Calu3 (cell line): ENCODE measurements around the gene DEPP1.

DNA sequence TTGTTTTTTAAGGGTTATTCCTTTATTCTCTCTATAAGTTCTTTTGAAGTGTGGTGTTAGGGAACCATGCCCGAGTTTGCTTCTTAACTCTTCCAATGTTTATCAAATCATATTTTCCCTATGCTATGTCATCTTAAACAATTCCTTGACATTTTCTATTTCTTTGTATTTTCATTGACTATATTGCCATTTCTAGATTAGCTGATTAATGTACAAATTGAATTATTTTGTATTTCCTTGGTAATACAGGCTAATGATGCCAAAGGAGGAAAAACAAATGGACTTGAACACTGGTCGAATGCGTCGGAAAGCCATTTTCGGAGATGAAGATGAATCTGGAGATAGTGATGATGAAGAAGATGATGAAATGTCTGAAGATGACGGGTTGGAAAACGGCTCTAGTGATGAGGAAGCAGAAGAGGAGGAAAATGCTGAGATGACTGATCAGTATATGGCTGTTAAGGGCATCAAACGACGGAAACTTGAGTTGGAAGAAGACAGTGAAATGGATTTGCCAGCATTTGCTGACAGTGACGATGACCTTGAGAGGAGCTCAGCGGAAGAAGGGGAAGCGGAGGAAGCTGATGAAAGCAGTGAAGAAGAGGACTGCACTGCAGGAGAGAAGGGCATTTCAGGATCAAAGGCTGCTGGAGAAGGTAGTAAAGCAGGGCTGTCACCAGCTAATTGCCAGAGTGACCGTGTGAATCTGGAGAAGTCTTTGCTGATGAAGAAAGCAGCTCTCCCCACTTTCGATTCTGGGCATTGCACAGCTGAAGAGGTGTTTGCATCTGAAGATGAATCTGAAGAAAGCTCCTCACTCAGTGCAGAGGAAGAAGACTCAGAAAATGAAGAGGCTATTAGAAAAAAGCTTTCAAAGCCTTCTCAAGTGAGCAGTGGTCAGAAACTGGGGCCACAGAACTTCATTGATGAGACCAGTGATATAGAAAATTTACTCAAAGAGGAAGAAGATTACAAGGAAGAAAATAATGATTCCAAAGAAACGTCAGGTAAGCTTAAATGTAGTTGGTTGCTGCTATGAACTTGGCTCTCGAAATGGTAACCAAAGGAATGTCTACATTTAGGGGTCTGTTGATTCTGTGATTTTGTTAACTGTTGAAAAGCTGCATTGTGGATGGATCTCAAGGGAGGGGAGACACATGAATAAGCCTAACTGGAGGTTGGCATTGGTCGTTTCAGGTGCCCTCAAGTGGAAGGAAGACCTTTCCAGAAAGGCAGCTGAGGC is 14.1 kb downstream of the BMS1 start:
- PRO-cap: no peak

GRCh38 chr10:42816318-42816825 is 33.8 kb downstream of the BMS1 start:
- PRO-cap: no peak

DNA sequence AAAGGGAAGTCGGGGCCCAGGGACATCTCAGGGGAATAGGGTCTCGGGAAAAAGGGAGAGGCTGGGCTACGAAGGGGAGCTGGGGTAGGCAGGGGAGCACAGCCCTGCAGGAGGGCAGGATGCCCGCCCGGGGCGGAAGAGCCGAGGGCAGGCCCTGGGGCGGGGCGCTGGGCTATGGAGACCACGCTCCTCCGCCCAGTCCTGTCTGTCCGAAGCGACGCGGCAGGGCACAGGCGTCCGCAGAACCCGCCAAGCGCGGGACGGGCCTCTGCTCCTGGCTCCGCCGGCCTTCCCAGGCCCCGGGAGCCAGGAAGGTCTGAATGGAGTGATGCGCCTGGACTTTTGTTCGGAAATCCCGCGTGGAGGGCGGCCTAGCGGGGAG is 143.5 kb upstream of the RET start:
- PRO-cap: no peak

- PRO-cap: no peak
These were observed 51.0 kb upstream of the RET start for GRCh38 chr10:43025875-43026204.

- PRO-cap: no peak
These were observed 34.4 kb downstream of the CSGALNACT2 start for GRCh38 chr10:43172309-43173371.

GRCh38 chr10:43202326-43203417 is 64.2 kb downstream of the RASGEF1A start:
- PRO-cap: no peak

GRCh38 chr10:43308838-43309563 is 42.1 kb upstream of the RASGEF1A start:
- PRO-cap: no peak

GRCh38 chr10:43362120-43362962 is 9.1 kb upstream of the FXYD4 start:
- PRO-cap: bidirectional peak, plus-strand start at chr10:43362457, minus-strand start at chr10:43362261

DNA sequence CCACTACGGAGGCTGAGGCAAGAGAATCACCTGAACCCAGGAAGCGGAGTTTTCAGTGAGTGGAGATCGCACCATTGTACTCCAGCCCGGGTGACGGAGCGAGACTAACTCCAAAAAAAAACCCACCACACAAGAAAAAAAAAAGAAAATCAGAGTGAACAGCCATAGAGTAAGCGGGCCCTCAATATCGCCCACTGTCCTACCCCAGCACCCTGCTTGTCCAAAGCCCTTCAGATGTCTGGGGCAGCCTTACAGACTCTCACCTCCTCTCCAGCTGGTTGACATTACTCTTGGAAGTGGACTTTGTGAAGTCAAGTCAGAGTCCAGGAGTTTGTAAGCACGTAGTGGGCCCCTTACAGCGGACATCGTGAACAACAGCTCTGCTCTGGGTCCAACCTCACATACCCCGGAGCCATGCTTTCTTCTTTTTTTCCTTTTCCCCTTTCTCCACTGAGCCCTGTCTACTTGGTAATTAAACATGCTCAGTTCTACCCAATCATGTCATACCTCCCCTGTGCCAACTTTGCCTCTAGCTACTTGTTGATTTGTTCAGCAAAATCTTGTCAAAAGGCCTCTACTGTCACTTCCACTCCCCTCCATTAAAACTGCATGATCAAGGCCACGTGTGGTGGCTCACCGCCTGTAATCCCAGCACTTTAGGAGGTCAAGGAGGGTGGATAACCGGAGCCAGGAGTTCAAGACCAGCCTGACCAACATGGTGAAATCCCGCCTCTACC is 17.5 kb downstream of the HNRNPF start:
- PRO-cap: no peak

- PRO-cap: bidirectional peak, plus-strand start at chr10:43396251, minus-strand start at chr10:43396366
These were observed 12.7 kb downstream of the HNRNPF start for GRCh38 chr10:43396097-43396896.

GRCh38 chr10:43451830-43452155 is 14.9 kb downstream of the ZNF487 start:
- PRO-cap: no peak

DNA sequence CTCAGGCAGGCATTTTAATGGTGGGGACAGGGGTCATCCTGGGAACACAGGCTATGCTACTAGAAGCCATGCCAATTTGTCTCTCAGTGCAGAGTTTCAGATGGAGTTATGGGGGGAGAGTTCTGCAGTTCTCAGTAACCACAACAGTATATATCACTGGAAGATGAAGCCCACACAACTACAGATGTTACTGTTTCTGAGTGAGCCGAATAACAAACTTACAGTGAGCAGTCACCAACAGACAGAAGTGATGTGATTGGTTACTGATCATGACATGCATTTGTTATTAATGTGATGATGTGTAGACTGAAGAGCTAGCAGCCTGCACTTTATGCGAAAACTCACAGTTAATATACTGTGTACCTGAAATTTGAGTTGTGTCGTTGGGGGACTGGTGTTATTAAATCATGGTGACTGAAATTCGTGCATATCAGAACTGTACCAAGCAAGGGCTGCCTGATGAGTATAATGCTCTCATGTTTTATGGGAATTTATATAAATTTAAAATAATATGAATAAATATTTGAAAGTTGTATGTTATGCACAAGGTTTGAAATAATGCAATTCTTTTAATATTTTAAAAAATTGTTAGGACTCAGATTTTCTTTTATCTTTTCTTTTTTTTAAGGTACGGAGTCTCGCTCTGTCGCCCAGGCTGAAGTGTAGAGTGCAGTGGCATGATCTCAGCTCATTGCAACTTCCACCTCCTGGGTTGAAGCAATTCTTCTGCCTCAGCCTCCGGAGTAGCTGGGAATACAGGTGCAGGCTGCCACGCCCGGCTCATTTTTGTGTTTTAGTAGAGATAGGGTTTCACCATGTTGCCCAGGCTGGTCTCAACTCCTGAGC is 16.7 kb downstream of the ZNF487 start:
- PRO-cap: no peak

- PRO-cap: no peak
These were observed 4.1 kb downstream of the CXCL12 start for GRCh38 chr10:44380740-44381272.

GRCh38 chr10:44382339-44382822 is 2.5 kb downstream of the CXCL12 start:
- PRO-cap: no peak

GRCh38 chr10:44576600-44577350 is 191.9 kb upstream of the CXCL12 start:
- PRO-cap: no peak

DNA sequence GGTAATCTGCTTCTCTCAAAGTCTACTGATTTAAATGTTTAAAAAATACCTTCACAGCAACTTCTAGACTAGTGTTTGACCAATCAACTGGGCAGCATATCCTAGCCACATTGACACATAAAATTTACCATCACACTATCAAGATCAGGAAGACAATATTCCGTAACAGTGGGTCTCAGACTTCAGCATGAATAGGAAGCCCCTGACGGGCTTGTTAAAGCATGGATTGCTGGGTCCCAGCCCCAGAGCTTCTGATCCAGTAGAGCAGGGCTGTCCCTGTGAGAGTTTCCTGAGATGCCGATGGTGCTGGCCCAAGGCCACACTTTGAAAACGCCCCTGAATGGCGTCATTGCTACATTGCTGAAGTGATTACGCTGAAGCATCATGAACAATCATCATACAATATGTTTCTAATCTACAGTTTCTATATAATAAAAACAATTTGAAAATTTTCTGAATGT is 38.1 kb upstream of the TMEM72 start:
- PRO-cap: no peak

- PRO-cap: unidirectional peak, plus-strand start at chr10:44878865
These were observed 32.5 kb upstream of the TMEM72 start for GRCh38 chr10:44878562-44879042.

DNA sequence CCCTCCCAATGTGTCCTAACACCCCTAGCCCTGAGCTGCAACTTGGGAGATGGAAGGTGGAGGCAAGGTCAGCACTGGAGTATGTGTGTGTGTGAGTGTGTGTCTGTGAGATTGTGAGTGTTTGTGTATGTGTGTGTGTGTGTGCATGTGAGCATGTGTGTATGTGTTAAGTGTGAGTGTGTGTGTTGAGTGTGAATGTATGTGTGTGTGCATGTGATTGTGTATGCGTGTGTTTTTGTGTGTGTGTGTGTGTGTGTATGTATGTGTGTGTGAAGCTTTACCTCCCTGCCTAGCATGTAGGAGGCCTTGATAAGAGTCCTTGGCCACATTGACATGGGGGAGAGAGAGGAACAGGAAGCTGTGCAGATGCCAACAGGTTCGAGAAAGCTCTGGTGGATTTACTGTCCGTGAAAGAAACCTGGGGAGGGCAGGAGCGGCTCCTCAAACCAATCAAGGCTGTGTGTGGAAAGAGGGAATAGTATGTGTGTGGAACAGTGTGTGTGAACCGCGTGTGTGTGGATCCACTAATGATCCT is 9.3 kb downstream of the RASSF4 start:
- PRO-cap: no peak

- PRO-cap: bidirectional peak, plus-strand start at chr10:44978988, minus-strand start at chr10:44978809
These were observed at the start of gene DEPP1 for GRCh38 chr10:44978515-44979191. DEPP1 (minus strand) TSS chr10:44978809.

- PRO-cap: no peak
These were observed 6.6 kb upstream of the DEPP1 start for GRCh38 chr10:44984996-44985852.